Epithelial cell of alveolus of lung (primary cell): ENCODE measurements around a stretch of chr3.

DNA sequence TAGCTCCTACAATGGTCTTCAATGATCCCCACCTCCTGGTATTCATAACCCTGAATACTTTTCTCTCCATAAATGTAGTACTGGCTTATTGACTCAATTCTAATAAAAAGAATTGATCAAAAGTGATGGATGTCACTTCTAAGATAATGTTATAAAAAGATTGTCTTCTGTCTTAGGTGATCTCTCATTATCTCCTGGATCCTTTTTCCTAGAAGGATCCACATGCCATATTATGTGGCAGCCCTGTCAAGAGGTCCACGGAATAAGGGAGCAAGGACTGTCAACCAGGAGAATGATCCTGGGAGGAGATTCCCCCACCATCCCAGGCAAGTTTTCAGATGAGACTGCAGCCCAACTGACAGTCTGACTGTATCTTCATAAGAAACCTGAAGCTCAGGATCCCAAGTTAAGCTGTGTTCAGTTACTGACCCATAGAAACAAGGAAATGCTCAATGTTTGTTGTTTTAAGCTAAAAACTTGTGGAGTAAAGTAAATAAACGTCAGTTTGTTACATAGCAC, 195.6 kb downstream of the MAGI1 start:
- RAMPAGE, long total RNA, result no peak
- RRBS, result no CpG with 5 or more reads among the region's 2 CpGs

DNA sequence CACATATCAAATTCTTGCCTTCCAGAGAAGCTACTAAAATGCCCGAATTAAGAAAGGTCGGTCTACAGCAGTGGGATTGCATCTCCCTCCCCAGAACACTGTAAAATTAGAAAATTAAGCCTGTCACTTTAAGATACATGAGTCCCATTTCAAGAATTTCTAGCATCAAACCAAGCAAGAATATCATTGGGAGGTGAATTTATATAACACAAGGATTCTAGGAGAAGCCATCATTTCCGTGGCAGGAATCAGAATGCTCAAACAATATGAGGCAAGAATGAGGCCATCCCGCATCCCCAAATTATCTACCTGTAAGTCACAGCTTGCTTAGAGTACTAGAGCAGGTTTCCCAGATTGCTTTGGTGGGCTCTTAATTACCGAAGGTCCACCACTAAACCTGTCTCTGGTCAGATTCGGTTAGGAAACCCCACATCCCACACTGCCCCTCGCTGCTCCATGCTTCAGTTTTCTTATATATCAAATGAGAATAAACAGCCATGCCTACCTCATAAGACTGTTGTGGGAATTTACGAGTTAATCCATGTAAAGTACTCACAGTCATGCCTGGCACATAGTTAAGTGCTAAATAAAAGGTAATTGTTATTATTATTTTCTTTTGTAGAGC, 114.3 kb downstream of the MAGI1 start:
- RAMPAGE, long total RNA, result no peak
- RRBS, result no CpG with 5 or more reads among the region's 8 CpGs

DNA sequence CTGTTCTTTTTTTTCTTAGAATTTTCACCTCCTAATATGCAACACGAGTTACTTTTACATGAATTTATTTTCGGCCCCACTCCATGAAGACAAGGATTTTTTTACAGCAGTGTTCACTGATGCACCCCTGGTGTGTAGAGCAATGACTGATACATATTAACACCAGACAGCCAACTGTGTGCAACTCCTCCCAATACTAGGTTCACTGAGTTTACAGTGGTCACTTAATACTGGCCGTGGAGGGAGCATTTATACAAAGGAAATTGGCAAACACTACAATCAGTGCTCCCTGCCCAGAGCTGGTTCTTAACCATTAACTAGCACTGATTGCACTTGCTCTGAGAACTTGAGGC, 110.7 kb downstream of the MAGI1 start:
- RAMPAGE, long total RNA, result no peak
- RRBS, result no CpG with 5 or more reads among the region's 3 CpGs

- RAMPAGE, long total RNA, result no peak
Measured at GRCh38 chr3:65994497-65994882, 44.2 kb downstream of the MAGI1 start.

DNA sequence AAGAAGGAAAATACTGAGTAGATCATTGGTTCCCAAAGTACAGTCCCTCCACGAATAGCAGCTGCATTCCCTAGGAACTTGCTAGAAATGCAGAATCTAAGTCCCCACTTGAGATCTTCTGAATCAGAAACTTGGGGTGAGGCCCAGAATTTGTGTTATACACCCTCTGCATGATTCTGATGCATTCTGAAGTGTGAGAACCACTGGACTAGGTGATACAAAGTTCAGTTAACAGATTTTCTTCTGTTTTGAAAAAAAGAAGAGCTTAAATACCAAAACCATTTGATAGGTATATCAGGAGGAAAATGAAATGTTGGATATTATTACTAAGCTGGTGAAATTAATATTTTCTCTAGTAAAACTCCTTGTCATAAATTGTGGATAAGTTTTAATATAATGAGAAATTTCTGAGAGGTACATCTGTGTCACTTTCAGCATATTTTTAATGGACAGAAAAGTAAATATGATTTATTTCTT, 77.2 kb downstream of the SLC25A26 start:
- RAMPAGE, long total RNA, result no peak
- RRBS, result no CpG with 5 or more reads among the region's 1 CpG

DNA sequence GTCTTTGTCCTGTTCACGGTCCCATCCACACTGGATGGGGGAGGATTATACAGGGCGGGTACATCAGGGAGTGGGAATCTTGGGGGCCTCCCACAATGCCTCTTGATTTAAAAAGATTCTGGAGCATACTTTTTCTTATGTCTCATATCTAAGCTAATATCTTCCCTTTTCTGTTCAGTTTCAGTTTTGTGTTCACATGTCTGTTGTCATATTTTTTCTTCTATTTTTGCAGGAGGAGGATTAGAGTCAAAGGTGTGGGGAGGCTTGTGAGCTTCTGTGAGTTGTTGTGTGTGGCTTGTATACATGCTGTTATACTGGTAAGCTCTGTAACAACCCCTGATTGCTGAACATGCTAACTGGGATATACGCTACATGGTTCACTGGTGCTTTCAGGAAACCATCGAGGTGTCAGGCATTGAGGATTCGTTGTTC, 83.4 kb downstream of the SLC25A26 start:
- RAMPAGE, long total RNA, result no peak
- RRBS, result no CpG with 5 or more reads among the region's 5 CpGs

- RAMPAGE, long total RNA, result no peak
- RRBS, result no CpG with 5 or more reads among the region's 10 CpGs
Measured at GRCh38 chr3:66415648-66416474, 85.0 kb downstream of the LRIG1 start.

DNA sequence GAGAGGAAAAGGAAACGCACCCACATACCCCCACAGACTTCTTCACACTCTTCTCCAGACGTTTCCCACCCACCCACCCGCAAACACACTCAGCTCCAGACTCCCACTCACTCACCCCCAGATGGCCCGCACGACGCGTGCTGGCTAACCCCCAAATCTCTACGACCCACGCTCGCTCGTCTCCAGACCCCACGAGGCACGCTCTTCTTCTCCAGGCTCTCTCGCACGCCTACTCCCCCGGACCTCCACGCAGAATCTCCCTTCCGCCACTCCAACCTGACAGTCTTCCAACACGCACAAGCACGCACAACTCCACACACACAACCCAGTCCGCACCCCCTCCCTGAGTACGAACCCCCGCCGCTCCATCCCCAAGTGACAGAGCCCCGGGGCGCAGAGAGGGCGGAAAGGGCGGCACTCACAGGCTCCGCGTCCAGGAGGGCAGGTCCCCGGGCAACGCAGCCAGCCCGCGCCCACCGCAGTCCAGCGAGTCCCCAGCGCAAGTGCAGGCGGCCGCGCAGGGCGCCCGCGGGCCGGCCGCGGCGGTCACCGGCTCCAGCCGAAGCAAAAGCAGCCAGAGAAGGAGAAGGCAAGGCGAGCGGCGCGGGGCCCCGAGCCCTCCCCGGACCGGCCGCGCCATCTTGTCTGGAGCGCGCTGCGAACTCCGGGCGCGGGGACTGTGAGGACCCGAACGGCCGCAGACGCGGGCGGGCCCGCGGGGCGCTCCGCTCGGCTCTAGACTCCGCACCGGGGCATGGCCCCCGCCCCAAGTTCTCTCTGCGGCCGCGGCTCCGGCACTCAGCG, 852 bp downstream of the LRIG1 start:
- RAMPAGE, long total RNA, result no peak
- RRBS, result under 1% methylated on average over 49 of the region's 83 CpGs

- RAMPAGE, long total RNA, result no peak
- RRBS, result no CpG with 5 or more reads among the region's 3 CpGs
Measured at GRCh38 chr3:66809656-66810106, 188.4 kb upstream of the KBTBD8 start.

- RAMPAGE, long total RNA, result no peak
- RRBS, result no CpG with 5 or more reads among the region's 3 CpGs
Measured at GRCh38 chr3:66819789-66820193, 178.3 kb upstream of the KBTBD8 start.

DNA sequence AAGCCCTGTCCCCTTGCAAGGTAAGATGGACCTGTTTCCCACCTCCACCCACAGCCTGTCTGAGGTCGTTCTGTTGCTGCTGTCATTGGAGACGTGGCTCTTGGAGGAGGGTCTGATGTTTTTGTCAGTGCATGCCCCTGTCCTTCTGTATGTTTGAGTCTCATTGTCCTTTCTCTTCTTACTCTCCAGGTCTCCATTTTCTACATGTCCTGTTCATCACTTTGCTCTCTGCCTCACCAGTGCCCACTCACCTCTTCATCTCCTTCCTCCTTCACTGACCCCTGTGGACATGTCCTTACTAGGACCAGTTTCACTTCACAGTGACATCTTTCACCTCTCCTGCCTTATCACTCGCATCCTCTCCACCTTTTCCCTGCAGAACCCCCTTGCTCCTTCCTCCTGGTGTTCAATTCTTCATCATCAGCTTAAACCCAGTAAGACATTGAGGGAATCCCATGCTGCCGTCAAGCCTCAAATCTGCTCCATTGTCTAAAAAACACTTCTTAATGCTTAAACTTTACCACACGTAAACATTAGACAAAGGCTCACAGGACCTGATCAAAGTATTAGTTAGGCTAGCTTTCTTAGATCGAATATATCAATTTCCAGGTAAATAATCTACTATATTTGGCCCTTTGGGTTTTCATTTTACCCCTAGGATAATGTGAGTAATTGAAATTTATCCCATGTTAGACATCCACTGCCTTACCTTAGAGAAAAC, 262.4 kb downstream of the SUCLG2 start:
- RAMPAGE, long total RNA, result no peak
- RRBS, result no CpG with 5 or more reads among the region's 6 CpGs

GRCh38 chr3:67714362-67714631, 59.9 kb upstream of the SUCLG2 start:
- RAMPAGE, long total RNA, result no peak
- RRBS, result no CpG with 5 or more reads among the region's 1 CpG

DNA sequence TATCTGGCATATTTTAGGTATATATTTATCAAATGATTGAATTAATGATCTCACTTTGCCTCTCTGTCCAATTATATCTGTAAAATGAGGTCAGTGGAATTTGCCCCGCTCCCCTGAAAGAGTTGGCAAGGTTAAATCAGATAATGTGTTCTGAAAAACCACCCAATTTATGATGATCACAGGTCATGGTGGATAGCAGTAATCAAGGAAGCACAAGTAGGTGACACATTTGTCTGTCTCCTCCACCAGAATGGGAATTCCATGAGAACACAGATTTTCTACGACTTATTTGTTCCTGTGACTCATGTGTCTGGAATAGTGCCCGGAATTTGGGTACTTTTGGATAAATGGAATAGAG, 128.8 kb upstream of the TAFA1 start:
- RAMPAGE, long total RNA, result no peak
- RRBS, result no CpG with 5 or more reads among the region's 3 CpGs

- RAMPAGE, long total RNA, result no peak
- RRBS, result no CpG with 5 or more reads among the region's 24 CpGs
Measured at GRCh38 chr3:68007881-68008439, 3.9 kb downstream of the TAFA1 start.

DNA sequence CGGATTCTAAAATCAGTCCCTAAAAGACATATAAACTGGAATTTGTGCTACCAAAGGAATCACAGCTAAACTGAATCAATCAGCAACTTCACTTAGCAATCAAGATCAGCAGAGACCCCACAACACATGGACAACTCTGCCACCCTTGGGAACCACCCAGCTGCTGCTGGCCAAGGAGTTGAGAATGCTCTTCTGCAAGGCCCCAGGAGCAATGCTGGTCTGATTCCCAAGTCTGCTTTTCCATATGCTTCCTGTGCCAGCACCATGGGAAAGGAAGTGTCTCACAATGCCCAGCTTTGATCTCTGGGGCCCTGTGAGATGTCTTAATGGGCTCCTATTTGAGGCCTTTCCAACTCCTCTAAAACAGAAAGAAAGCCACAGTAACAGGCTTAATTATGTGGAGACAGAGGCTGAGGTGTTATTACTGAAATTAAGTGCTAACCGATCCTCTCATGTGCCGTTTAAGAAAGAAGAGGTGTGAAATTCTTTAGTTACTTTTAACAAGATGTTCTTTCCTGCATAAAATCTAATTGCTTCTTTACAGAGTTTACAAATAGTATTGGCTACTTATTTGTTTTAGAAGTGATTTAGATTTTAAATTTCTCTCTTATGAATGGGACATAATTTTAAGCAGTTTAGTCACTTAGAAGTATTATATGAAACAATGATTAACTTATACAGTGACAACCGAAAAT, 4.5 kb downstream of the EOGT start:
- RAMPAGE, long total RNA, result no peak
- RRBS, result no CpG with 5 or more reads among the region's 4 CpGs

DNA sequence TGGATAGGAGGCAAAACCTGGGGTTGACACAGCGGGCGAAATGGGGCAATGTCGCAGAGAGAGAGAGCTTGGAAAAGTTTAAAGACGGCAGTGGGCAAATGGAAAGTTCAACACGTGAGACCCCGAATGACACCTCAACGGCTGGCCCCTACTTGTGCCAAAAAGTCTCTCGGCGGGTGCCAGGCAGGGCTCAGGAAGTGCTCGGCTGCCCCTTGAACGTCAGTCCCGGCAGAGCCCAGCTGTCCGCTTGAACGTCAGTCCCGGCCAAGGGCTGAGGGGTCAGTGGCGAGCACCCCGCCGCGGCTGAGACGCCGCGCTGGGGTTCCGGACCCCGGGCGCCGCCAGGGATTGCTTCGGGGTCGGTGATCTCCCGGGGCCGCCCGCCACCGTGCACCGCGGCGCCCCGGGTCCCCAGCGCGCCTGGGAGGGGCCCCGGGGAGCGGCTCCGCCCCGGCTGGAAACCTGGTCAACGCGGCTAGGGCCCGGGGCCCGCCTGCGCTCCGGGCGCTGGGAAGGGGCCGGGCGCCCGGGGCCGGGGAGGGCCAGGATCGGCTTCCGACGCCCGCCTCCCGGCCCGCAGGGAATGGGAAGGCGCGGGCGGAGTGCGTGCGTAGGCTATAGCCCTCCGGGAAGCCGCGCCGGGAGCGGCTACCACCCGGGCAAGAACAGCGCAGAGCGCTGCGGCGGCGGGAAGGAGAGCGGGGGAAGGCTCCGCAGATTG, 485 bp downstream of the EOGT start:
- RAMPAGE, long total RNA, result no peak
- RRBS, result 1% methylated on average over 33 of the region's 77 CpGs

GRCh38 chr3:69178935-69179775, 56.8 kb upstream of the LMOD3 start:
- RAMPAGE, long total RNA, result no peak
- RRBS, result no CpG with 5 or more reads among the region's 6 CpGs

DNA sequence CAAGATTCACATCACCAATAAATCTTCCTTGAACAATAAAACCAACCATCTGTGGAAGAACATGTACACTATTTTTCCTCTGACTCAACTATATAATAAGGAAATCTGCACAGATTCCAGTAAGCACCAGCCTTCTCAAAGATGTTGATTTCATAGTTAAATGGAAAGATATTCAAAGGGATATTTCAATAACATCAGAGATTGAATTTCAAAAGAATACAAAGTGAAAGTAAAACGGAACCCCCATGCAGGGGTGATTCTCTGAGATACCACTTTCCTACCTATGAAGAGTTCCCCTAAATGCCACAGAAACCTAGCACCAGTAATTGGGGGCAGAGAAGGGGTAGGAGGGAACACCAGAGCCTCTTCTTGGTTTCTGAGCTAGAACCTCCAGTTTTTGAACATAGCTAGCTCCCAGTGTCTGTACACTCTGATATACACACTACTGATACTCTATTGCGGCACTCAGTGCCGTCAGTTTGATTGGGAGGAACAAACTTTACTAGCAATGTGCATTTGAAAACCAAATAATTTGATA, 77.0 kb upstream of the LMOD3 start:
- RAMPAGE, long total RNA, result no peak
- RRBS, result no CpG with 5 or more reads among the region's 3 CpGs

DNA sequence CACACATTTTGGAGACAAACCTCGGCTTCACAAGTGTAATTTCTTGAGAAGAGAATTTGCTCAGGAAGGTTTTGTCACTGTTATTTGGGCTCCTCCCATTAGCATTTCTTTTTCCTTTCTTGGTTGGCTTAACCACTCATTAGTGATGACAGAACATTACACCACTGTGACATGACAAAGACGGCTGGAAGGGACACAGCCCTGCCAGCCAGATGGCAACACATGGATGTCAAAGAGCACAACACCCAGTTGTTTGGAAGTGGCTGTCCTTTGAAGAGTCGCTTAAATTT, 93.0 kb downstream of the FRMD4B start:
- RAMPAGE, long total RNA, result no peak
- RRBS, result no CpG with 5 or more reads among the region's 3 CpGs

GRCh38 chr3:69293243-69293559, 92.7 kb downstream of the FRMD4B start:
- RAMPAGE, long total RNA, result no peak
- RRBS, result no CpG with 5 or more reads among the region's 4 CpGs